SK-N-SH (cell line): ENCODE measurements around the genes FZD4 and TRIM49.

DNA sequence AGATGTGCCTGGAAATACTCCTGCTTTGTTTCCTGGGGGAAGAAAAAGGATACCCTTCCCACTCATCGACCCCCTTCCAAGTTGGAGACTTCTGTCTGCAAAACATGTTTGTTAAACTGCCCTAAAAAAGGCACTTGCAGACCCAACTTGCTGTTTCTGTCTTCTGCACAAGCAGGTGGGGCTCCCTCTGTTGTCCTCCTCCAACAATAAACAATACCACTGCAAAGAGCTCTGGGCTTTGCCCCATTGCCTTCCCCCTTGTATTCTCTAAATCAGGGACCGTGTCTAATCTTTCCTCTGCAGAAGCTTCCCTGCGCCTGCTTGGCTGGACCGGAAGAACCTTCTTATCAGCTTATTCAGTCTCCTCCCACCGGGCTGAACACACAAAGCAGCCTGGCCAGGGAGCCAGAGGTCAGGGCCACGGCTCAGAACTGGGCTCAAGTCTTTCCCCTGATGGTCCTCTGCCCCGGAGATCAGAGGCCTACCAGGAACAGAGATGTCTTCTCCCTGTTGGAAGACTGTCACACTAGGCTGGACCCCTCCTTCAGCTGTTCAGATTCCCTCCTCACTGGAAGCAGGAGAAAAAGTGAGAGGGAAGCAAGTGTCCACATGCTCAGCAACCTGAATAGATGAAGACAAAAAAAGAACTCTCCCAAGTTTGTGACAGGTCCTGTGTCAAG is 63.8 kb downstream of the RAB30 start:
- RRBS = 29% methylated on average over 2 of the region's 7 CpGs
CAGE:
- cytosol, long polyA plus RNA = no peak
- long polyA plus RNA = no peak
- nucleus, long polyA plus RNA = no peak

DNA sequence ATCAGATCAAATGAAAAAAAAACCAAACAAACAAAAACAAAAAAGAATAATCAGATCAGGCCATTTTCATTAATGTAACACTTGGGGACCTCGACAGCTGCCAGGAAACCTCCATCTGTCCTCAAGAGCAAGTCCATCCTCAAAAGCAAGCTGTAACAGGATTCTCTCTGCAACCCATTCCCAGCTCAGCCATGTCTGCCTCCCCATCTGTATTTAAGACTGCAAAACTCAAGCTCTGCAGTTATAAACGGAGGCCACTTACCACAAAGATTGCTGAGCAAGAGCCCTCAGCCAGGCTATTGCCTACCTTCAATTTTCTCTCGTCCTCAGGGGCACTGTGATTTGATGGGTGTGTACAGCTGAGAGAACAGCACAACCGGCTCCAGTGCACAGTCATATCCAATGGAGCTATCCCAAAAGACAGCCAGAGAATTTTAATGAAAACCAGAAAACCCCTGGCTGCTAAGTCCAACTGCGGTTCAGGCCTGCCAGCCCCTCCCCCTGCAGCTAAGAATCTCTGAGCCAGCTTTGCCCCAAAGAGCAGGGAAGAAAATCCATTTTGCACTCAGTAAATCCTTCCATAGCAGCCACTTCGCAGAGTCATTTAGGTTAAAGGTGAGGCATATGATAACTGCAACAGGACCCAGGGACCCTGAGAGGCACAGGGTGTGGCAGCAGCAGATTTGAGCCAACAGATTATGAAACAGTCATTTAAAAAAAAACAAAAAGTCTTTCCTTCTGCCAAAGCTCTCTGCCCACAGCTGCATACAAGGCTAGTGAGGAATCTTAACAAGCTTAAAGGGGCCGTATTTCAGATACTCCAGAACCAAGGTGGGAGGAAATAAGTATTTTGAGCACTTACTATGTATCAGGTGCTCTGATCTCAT is 37.6 kb downstream of the RAB30 start:
- RRBS = no CpG with 5 or more reads among the region's 7 CpGs
CAGE:
- cytosol, long polyA plus RNA = no peak
- long polyA plus RNA = no peak
- nucleus, long polyA plus RNA = no peak

DNA sequence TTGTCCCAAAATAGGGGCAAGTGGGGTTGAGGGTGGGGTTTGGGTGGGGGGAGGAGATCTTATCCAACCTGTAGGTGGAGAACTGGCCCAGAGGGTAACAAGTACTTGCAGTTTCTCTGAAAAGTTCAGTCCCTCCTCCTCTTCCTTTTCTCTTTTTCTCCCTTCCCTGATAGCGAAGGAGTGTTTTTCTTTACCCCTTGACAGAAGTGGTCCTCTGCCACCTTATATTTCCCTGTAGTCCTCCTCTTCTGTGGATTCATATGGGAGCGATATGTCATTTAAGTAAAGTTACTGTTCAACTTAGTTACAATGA is 1.3 kb downstream of the PCF11 start:
- RRBS = no CpG with 5 or more reads among the region's 2 CpGs
CAGE:
- cytosol, long polyA plus RNA = no peak
- long polyA plus RNA = no peak
- nucleus, long polyA plus RNA = no peak

- RRBS = no CpG with 5 or more reads among the region's 19 CpGs
CAGE:
- cytosol, long polyA plus RNA = no peak
- long polyA plus RNA = no peak
- nucleus, long polyA plus RNA = no peak
These were observed 9.1 kb downstream of the PCF11 start for GRCh38 chr11:83165655-83166742.

GRCh38 chr11:83682466-83682833 is 396.3 kb upstream of the CCDC90B start:
- RRBS = no CpG with 5 or more reads among the region's 2 CpGs
CAGE:
- cytosol, long polyA plus RNA = no peak
- long polyA plus RNA = no peak
- nucleus, long polyA plus RNA = no peak

GRCh38 chr11:85483794-85484202 is 143.3 kb downstream of the DLG2 start:
- RRBS = 18% methylated on average over 11 of the region's 16 CpGs
CAGE:
- cytosol, long polyA plus RNA = no peak
- long polyA plus RNA = no peak
- nucleus, long polyA plus RNA = no peak

DNA sequence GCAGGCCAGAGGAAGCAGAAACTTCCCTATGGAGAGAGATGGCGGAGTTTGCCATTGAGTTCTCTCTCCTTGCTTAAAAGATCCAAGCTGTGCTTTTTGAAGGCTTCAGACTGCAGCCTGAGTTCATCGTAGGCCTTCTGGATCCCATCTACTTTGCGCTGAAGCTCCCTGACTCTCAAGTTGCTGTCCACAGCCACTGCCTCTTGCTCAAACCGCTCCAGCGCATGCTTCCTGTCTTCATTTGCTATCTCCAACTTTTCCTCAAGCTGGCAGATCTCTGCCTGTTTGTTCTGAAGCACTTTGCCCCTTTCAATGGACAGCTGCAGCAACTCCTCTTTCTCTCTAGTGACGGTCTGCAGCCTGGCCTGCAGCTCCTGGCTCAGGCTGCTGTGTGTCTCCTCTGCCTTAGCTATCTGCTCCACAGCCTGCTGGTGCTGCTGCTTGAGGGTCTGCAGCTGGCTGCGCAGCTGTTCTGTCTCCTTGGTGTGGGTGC is 969 bp downstream of the CCDC89 start:
- RRBS = no CpG with 5 or more reads among the region's 7 CpGs
CAGE:
- cytosol, long polyA plus RNA = no peak
- long polyA plus RNA = no peak
- nucleus, long polyA plus RNA = no peak

DNA sequence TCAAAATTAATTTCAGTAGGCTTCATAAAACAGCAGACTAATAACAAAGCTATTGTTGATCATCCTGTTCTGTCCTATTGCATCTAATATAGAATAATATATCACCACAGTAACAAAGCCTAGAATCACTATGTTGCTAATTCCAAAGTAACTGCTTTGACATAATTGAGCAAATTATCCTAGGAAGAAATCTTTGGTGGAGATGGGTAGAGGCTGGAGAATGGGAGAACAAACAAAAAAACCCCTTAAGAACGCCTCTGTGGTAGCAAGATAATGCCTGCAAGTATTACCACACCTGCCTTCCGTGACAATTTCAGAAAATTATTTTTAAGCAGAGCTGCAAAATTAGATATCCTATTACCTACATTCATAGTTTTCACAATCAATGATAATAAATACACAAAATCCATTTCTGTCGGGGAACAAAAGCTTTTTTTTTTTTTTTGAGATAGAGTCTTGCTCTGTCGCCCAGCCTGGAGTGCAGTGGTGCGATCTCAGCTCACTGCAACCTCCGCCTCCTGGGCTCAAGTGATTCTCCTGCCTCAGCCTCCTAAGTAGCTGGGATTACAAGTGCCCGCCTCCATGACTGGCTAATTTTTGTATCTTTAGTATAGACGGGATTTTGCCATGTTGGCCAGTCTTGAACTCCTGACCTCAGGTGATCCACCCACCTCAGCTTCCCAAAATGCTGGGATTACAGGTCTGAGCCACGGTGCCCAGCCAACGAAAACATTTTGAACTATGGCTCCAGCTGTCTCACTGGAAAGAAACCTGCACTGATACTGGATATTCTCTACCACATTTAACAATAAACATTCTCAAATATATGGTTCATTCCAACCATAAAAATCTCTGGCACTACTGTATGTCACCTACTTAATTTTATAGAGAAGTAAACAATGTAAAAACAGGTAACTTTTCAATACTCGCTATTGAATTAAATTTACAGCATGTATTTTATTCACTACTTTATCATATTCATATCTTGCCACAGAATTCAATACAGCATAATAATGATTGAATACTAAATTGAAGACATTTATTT is 58.7 kb downstream of the PICALM start:
- RRBS = no CpG with 5 or more reads among the region's 11 CpGs
CAGE:
- cytosol, long polyA plus RNA = no peak
- long polyA plus RNA = no peak
- nucleus, long polyA plus RNA = no peak

DNA sequence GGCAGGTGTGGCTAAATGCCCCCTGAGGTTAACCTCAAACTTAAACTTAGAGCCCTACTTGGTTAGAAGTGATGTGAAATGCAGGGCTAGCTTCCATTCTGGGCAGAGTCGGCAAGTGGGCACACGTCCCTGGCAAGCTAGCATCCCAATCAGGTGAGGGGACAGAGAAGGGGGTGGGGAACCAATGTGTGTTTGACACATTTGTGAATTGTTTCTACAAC is 83.1 kb upstream of the PICALM start:
- RRBS = no CpG with 5 or more reads among the region's 2 CpGs
CAGE:
- cytosol, long polyA plus RNA = no peak
- long polyA plus RNA = no peak
- nucleus, long polyA plus RNA = no peak

GRCh38 chr11:86503030-86504229 is 128.7 kb downstream of the CCDC81 start:
- RRBS = no CpG with 5 or more reads among the region's 12 CpGs
CAGE:
- cytosol, long polyA plus RNA = no peak
- long polyA plus RNA = no peak
- nucleus, long polyA plus RNA = no peak

DNA sequence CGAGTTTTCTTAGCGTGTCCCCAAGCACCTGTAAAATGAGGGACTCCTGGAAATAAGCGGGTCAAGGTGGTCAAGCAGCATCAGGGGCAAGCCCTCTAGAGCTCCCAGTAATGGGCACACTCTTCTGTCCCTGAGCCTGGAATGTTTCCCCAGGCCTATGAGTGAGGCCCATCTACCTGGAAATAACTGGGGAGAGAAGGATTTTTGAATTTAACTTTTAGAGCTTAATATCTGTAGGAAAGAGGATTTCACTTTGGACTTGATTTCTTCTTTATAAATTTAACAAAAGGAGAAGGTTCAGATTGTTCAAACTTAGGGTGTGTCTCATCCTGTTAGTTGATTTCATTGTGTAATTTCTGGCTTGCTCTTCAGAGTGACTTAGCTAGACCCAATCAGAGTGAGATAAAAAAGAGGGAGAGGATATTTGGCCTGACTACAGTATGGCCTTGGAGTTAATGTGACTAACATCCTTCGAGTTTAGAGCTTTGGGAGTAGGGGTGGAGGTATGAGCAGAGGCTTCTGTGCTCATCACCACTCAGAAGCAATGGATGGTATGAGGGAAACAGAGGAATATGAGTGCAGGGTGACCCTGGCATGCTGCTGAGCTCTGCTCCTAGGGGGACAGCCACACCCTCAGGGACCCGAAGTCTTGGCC is 183.4 kb downstream of the CCDC81 start:
- RRBS = no CpG with 5 or more reads among the region's 5 CpGs
CAGE:
- cytosol, long polyA plus RNA = no peak
- long polyA plus RNA = no peak
- nucleus, long polyA plus RNA = no peak

DNA sequence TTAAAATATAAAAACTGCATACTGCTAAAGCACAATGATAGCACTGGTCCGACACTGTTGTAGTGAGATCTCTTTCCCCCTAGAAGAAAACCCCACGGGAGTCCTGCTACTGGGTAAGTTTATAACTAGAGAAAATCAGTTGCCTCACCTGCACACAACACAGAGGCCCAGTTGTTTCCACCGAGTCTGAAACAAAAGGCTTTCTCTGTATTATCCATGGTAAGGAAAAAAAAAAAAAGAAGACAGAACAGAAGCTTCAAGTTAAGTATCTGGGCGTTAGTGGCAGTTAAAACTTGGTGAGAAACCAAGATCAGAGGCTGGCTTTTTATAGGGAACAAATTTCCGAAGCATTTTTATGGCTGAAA is 208.0 kb downstream of the CCDC81 start:
- RRBS = no CpG with 5 or more reads among the region's 5 CpGs
CAGE:
- cytosol, long polyA plus RNA = no peak
- long polyA plus RNA = no peak
- nucleus, long polyA plus RNA = no peak

DNA sequence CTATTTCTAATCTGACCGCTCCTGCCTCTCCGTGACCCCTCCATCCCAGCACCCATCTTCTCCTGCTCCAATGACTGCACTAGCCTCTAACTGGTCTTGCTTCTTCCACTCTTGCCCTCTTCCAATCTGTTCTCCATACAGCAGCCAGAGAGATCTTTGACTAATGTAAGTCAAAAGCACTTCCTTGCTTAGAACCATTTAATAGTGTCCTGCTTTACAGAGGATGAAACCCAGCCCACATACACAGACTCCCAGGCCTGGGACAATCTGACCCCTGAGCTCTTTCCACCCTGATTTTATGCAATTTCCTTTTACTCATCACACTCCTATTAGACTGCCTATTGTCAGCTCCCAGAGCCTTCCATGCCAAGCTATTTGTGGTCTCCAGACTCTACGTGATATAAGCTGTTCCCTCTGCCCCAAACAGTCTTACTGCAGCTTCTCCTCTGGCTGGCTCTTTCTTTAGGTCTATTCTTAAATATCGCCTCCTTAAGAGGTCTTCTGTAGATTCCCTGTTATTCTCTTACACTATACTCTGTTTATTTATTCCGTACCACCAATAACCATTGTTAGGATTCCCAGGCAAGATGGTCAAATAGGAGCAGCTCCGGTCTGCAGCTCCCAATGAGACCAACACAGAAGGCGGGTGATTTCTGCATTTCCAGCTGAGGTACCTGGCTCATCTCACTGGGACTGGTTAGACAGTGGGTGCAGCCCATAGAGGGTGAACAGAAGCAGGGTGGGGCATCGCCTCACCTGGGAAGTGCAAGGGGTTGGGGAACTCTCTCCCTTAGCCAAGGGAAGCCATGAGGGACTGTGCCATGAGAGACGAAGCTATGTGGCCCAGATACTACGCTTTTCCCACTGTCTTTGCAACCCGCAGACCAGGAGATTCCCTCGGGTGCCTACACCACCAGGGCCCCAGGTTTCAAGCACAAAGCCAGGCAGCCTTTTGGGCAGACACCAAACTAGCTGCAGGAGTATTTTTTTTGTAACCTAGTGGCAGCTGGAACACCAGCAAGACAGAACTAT is 155.8 kb upstream of the PRSS23 start:
- RRBS = no CpG with 5 or more reads among the region's 12 CpGs
CAGE:
- cytosol, long polyA plus RNA = no peak
- long polyA plus RNA = no peak
- nucleus, long polyA plus RNA = no peak

DNA sequence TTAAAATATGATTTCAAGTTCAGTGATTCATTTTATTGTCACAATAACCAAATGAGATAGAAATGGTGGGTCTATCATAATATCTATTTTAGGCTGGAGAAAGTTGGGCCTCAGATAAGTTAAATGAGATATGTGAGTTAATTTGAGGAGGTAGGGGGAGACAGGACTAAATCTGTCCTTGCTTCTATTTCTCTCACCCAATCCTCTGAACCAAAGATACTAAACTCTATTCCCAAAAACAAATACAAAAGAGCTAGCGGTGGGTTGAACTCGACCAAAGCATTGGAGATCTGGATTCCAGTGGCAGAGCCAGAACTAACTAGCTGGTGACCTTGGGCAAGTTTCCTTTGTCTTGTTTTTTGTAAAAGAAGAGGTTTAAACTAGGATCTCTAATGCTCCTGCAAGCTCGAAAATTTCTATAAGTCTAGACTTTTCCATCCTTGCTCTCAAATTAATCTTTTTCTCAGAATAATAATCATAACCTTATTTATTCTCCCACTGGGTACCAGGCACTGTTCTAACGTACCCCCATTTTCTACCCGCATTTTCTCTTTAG is 129.5 kb upstream of the PRSS23 start:
- RRBS = no CpG with 5 or more reads among the region's 5 CpGs
CAGE:
- cytosol, long polyA plus RNA = no peak
- long polyA plus RNA = no peak
- nucleus, long polyA plus RNA = no peak

DNA sequence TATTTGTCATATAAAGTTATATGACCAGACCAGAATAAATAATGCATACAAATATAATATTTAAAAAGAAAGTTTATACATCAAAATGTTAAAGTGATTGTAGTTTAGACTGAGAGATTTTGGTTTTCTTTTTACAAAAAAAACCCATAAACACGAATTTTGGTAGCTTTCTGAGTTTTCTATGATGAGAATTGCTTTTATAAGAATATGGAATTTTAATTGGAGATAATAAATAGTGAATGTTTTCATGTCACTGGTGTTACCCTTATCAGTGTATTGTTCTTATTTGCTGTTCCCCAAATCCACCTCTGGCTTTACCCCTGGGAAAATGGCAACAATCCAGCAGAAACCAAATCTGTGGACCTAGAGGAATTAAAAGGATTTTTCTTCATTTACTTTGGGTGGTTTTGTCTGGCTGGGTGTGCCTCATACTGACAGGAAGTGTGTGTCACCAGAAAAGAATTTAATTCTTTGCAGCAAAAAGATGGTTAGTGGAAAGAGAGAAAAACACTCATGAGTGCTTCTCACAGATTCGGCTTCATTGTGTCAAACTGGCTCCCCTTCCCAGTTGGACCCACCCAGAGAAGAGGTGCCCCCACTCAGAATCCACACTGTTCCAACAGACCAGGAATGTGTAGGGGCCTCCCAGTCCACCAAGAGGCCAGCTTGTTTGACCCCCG is 39.0 kb downstream of the FZD4 start:
- RRBS = no CpG with 5 or more reads among the region's 3 CpGs
CAGE:
- cytosol, long polyA plus RNA = no peak
- long polyA plus RNA = no peak
- nucleus, long polyA plus RNA = no peak

- RRBS = no CpG with 5 or more reads among the region's 6 CpGs
CAGE:
- cytosol, long polyA plus RNA = no peak
- long polyA plus RNA = no peak
- nucleus, long polyA plus RNA = no peak
These were observed 35.6 kb downstream of the FZD4 start for GRCh38 chr11:86919606-86920079.

GRCh38 chr11:86954385-86955463 is at the start of gene FZD4:
Gene FZD4 (minus strand): TSS chr11:86955395.
- RRBS = under 1% methylated on average over 53 of the region's 88 CpGs
CAGE:
- cytosol, long polyA plus RNA = no peak
- long polyA plus RNA = no peak
- nucleus, long polyA plus RNA = no peak

GRCh38 chr11:88330770-88331914 is 6.4 kb downstream of the CTSC start:
- RRBS = no CpG with 5 or more reads among the region's 8 CpGs
CAGE:
- cytosol, long polyA plus RNA = no peak
- long polyA plus RNA = no peak
- nucleus, long polyA plus RNA = no peak

DNA sequence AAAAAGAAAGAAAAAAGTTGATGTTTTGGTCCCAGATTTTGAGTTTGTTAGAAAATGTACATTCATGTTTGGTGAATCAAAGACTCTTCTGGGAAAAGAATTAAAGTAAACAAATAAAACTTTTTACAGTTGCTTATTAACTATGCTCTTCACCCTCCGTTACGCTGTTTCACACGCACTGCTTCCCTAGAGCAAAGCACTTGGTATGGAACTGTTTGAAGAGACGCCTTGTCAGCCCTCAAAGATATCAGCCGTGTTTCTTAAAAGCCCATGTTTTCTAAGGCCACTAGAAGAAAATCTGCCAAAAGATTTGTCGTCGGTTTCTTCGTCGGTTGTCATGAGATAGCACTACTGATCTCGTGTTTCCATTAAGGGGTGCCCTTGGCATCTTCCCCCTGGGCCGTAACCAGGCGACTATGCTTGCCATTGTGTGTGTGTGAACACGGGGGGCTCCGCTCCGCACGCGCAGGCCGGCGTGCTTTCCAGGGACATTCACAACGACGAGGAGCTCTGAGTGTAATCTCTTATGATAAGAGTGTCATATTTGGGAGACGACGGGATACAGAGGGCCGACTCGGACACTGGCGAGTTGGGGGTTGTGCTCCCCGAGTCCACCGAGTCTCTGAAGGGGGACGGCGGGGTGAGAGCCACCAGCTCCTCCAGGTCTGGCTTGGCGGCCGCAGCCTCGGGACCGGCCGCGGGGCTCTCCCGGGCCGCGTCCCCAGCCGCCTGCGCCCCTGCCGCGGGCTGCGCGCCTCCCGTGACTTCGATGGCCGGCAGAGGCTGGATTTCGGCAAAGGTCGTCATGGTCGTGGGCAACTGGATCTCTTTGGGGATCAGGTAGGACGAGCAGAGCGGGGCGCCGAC is 170.8 kb upstream of the CTSC start:
- RRBS = 39% methylated on average over 18 of the region's 55 CpGs
CAGE:
- cytosol, long polyA plus RNA = no peak
- long polyA plus RNA = no peak
- nucleus, long polyA plus RNA = no peak

DNA sequence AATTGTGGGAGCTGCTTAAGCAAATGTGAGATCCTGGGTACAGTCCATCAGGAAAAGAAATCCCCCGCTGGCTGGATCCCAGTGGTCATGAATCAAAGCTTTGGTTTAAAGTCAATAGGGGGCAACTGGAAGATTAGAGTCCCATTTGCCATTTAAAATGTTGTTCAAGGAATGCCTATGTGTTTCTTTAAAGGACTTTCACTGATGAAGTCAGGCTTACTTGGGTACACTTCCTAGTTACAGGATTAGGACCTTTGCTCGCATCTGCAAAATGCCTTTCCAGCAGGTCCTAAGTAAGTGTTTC is at the start of gene TRIM49:
Gene TRIM49 (minus strand): TSS at position 137 of the 304 bp plus-strand sequence.
- RRBS = no CpG with 5 or more reads among the region's 2 CpGs
CAGE:
- cytosol, long polyA plus RNA = no peak
- long polyA plus RNA = no peak
- nucleus, long polyA plus RNA = no peak